Measurements from ENCODE around the gene UQCR11.

GRCh38 chr19:1457052-1457864 is 7.3 kb downstream of the APC2 start:
- PRO-cap, result no peak
- RAMPAGE, long total RNA, result no peak

DNA sequence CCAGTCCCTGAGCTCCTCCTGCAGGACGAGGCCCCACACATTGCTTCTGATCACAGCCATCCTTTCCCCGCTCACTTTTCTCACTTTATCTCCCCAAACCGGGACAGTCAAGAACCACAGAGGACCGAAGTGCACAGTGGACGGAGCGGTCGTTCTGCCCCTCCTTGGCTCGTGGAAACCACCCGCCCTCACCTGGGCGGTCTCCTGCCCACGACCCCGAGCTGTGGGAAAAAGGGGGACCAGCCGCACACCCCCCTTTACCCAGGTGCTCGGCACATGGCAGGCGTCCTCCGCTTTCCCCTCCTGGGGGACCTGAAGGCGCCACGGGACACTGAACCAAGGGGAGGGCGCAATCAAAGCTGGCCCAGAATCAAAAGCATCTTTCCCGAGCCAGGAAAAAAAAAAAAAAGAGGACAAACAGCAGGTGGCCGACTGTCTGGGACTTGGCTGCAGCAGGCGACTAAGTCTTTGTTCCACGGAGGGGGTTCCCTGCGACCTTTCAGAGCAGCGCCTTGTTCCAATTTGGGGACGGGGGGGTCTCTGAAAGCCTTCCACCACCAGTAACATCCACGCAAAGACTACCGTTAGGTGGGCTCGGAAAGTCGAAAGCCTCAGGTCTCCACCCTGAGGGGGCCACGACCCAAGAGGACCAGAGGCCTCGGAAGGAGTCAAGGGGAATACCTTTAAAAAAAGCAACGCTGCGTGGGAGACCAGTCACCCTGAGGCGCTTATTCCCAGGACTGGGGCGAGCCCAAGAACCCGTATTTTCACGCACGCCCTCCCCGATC is 1.2 kb downstream of the MBD3 start:
- PRO-cap, result no peak
- RAMPAGE, long total RNA, result no peak

DNA sequence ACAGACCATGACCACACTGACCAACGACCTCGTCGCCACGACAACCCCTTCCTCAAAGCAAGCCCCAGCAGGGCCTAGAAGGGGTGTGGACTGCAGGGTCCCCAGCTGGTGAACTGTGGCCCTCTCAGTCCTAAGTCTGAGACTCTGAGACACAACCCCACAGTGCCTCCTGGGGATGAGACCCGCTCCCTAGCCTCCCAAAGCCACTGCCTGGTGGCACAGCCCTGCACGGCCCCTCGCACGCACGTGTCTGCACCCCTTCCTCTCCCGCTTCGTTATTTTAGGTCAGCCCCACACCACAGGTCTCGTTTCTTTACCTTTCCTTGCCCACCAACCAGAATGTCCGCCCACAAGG is 2.4 kb downstream of the UQCR11 start:
- PRO-cap, result no peak
- RAMPAGE, long total RNA, result no peak

- PRO-cap, result no peak
- RAMPAGE, long total RNA, result start-site peak on the minus strand at chr19:1605417-1605464, 4,264 and 3,071 reads in 2 replicates
Observed at GRCh38 chr19:1605137-1606258, at the start of gene UQCR11. TSS of gene UQCR11 (minus strand) at chr19:1605462.

GRCh38 chr19:1619076-1619638 is 13.9 kb upstream of the UQCR11 start:
- PRO-cap, result no peak
- RAMPAGE, long total RNA, result no peak

- PRO-cap, result no peak
- RAMPAGE, long total RNA, result no peak
Observed at GRCh38 chr19:1648705-1649777, 3.4 kb downstream of the TCF3 start.

DNA sequence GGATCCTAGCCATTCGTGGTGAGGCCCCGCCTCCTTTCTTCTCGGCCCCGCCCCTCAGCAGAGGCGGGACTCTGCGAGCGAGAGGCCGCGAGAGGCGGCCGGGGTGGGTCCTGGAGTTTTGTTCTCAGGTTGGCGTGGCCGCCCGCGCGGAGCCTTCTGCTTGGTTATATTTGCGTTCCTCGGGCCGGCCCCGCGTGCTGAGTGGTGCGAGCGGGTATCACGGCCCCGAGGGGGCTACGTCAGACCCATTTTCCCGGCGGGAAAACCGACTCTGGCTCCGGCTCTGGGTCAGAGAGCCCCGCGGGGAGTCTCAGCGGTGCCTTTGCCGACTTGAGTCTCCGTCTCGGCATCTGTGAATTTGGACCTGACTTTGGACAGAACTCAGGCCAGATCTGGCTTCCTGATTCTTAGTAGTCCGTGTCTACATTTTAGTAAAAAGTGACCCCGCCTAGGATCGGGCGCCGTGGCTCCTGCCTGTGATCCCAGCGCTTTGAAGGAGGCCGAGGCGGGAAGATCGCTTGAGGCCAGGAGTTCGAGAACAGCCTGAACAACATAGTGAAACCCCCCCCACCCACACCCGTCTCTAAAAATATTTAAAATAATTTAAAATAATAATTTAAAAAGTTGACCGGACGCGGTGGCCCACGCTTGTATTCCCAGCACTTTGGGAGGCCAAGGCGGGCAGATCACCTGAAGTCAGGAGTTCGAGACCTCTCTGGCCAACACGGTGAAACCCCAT is 741 bp upstream of the TCF3 start:
- PRO-cap, result no peak
- RAMPAGE, long total RNA, result no peak

- PRO-cap, result no peak
- RAMPAGE, long total RNA, result no peak
Observed at GRCh38 chr19:1747069-1747577, 6.2 kb upstream of the ONECUT3 start.

- PRO-cap, result no peak
- RAMPAGE, long total RNA, result no peak
Observed at GRCh38 chr19:1827611-1828223, 15.6 kb upstream of the ATP8B3 start.

DNA sequence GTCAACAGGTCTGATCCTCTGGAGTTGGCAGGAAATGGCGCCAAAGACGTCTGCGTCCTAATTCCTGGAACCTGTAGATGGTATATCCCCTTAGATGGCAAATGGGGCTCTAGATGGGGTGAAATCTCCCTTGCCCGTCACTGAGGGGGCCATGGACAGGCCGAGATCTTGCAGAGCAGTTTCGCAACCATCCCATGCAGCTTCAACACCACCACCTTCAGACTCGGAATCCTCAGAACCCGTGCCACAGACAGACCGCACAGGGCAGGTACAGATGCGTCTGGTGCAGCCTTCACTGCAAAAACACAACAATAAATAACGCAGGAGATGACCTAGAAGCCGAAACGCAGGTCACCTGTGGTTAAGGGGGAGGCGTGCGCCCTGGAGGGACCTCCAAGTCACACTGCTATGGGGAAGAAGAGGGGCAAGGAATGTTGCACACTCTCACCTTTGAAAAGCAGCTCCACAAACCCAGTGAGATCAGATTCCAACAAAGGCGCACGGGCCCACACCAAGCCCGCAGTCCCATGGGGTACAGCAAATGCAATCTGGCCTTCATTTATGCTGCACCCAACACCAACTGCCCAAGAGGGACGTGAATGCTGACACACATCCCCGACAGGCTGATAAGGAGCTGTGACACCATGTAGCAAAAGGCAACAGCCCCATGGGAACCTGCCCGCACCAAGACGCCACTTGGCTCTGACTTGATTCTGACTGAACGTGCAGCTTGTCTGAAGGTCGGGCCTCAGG is 17.5 kb downstream of the REXO1 start:
- PRO-cap, result no peak
- RAMPAGE, long total RNA, result no peak

- PRO-cap, result no peak
- RAMPAGE, long total RNA, result no peak
Observed at GRCh38 chr19:1854952-1855791, 6.9 kb upstream of the REXO1 start.

DNA sequence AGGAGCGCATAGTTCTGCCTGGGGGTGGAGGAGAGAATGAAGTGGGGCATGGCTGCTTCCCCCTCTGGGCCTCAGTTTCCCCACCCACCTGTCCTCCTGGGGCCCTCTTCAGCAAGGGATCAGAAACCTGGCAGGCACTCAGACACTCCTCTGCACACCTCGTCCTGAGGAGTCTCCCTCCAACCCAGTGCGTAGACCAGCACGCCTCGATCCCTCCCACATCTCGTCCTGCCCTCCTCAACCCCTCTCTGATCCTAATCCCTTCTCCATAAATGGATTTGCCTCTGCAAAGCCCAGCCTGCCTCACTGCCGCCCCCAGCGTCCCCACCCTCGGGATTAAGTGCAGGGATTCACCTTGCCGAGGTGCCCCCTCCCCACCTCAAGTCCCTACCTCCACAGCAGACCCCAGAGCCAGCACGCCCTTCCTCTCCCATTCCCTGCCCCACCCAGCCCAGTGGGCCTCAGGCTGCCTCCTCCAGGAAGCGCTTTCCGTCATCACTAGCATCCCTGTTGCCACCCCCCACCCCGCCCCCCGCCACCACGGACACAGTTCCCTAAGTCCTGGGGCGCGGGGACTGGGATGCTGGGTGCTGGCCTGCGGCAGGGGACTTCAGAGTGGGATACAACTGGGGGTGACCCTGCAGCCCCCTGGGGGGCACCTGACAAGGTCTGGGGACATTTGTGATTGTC is 4.1 kb downstream of the KLF16 start:
- PRO-cap, result no peak
- RAMPAGE, long total RNA, result no peak

DNA sequence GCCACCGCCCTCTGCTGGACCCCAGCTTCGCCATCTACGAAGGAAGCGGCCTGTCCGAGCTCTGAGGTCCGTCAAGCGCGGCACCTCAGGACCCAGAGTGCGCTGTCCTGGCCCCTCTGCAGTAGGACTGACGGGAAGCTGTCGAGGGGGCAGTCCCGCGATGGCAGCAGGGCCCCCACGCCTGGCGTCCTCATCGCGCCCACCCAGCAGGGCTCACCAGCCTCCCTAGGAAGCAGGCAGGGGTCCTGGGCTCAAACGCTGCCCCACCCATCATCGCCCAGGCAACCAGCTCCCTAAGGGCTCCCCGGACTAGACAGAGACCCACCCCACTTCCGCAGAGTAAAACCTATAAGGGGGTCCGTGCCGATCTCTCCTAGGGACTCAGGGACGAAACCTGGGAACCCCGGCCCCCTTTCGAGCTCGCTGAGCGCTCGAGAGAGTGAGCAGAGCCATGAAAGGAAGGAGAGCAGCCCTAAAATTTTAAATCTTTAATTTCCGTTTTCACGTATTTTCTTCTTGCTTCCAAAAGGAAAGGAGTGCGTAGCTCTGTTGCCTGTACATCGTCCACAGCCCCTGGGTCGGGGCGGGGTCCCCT is 8.7 kb downstream of the ABHD17A start:
- PRO-cap, result no peak
- RAMPAGE, long total RNA, result no peak

GRCh38 chr19:1921848-1922105 is 16.6 kb downstream of the ADAT3 start:
- PRO-cap, result no peak
- RAMPAGE, long total RNA, result no peak

DNA sequence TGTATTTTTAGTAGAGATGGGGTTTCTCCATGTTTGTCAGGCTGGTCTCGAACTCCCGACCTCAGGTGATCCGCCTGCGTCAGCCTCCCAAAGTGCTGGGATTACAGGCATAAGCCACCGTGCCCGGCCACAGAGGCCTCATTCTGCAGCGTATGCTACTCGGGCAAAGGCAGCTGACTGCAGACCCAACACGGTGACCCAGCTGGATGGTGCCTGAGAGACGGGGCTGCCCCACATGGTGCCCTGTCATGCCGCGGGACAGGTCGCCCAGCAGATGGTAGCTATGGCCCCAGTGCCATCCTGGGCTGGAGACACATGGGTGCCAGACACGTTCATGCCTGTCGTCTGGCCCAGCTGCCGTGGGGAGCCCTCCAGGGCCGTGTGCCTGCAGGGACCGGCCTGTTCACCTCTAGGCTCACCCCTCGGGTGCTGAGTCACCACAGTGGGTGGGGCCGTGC is 36.0 kb downstream of the CSNK1G2 start:
- PRO-cap, result no peak
- RAMPAGE, long total RNA, result no peak

- PRO-cap, result no peak
- RAMPAGE, long total RNA, result no peak
Observed at GRCh38 chr19:2026735-2027229, 11.3 kb upstream of the BTBD2 start.

GRCh38 chr19:2046031-2046995 is 4.7 kb downstream of the MKNK2 start:
- PRO-cap, result no peak
- RAMPAGE, long total RNA, result no peak

- PRO-cap, result no peak
- RAMPAGE, long total RNA, result no peak
Observed at GRCh38 chr19:2078623-2079079, 17.5 kb downstream of the MOB3A start.

GRCh38 chr19:2092742-2093141 is 3.4 kb downstream of the MOB3A start:
- PRO-cap, result no peak
- RAMPAGE, long total RNA, result no peak

GRCh38 chr19:2118306-2119039 is 21.8 kb downstream of the IZUMO4 start:
- PRO-cap, result no peak
- RAMPAGE, long total RNA, result no peak